GM23338 (cell line): ENCODE measurements around a stretch of chr16.

- PRO-cap = no peak
- RAMPAGE, long total RNA = no peak
Measured at GRCh38 chr16:2860844-2861700, 3.1 kb upstream of the PRSS22 start.

DNA sequence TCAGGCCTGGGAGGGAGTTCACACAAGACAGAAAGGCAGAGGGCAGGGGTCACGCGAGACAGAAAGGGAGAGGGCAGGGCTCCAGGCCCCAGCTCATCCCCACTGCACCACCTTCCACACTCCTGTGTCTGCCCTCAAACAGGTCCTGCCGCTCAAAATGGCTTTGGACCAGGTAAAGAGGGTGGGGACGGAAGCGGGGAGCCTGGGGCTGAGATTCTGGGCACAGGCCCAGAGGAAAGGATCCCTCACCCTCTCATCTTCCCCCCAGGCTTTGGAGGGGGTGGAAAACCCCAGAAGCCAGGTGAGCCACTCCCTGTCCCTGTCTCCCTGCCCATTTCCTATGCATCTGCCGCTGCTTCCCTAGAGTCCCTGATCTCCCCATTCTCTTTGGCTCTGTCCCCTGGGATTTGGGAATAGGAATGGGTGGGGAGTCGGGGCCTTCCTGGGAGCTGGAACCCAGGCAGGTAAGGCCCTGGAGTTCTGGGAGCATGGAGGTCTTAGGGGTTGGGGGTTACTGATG lies 12.5 kb upstream of the PKMYT1 start:
- PRO-cap = no peak
- RAMPAGE, long total RNA = no peak

DNA sequence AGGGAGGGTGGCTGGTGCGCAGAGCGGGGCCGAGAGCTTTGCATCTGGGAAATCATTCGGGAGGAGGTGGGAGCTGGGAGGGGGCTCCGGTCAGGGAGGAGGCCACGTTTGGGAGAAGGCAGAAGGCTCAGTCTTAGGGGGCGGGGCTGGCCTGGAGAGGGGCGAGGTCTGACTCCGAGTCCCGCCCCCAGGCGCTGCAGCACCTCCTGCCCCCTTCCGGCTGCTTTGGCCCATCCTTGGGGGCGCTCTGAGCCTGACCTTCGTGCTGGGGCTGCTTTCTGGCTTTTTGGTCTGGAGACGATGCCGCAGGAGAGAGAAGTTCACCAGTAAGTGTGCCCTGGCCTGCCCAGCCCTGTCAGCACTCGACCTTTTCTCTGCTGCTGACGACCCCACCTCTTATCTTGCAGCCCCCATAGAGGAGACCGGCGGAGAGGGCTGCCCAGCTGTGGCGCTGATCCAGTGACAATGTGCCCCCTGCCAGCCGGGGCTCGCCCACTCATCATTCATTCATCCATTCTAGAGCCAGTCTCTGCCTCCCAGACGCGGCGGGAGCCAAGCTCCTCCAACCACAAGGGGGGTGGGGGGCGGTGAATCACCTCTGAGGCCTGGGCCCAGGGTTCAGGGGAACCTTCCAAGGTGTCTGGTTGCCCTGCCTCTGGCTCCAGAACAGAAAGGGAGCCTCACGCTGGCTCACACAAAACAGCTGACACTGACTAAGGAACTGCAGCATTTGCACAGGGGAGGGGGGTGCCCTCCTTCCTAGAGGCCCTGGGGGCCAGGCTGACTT lies 1.4 kb downstream of the TNFRSF12A start:
- PRO-cap = bidirectional peak, plus-strand start at position 233 of the sequence, minus-strand start outside the sequence; bidirectional peak, plus-strand start at position 284 of the sequence, minus-strand start at position 288 of the sequence; bidirectional peak, plus-strand start at position 539 of the sequence, minus-strand start at position 469 of the sequence; bidirectional peak, plus-strand start at position 664 of the sequence, minus-strand start at position 657 of the sequence
- RAMPAGE, long total RNA = no peak

- PRO-cap = no peak
- RAMPAGE, long total RNA = no peak
Measured at GRCh38 chr16:3025797-3026586, 2.2 kb downstream of the THOC6 start.

DNA sequence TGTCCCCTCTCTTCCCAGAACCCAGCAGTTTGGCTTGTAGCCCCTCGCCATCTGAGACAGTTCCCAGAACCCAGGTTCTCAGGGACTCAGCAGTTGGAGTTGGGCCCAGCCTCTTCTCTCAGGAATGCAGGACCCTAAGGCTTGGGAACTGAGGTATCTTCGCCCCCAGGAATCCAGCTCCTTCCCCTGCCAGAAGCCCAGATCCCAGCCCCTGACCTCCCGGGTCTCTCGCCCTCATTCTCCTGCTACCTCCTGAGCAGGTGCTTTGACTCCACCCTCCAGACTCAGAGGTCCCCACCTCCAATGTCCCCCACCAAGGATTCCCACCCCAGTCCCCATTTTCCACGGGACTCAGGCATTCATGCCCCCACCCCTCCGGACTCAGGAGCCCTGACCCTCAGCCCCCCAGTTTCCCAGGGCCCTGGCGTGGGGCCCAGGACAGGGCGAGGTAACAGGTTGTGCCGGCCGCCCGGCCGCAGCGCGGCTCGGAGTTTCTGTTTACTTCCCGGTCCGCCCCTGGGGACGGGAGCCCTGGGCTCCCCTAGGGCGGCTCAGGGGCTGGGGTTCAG lies 839 bp downstream of the BICDL2 start:
- PRO-cap = no peak
- RAMPAGE, long total RNA = no peak

DNA sequence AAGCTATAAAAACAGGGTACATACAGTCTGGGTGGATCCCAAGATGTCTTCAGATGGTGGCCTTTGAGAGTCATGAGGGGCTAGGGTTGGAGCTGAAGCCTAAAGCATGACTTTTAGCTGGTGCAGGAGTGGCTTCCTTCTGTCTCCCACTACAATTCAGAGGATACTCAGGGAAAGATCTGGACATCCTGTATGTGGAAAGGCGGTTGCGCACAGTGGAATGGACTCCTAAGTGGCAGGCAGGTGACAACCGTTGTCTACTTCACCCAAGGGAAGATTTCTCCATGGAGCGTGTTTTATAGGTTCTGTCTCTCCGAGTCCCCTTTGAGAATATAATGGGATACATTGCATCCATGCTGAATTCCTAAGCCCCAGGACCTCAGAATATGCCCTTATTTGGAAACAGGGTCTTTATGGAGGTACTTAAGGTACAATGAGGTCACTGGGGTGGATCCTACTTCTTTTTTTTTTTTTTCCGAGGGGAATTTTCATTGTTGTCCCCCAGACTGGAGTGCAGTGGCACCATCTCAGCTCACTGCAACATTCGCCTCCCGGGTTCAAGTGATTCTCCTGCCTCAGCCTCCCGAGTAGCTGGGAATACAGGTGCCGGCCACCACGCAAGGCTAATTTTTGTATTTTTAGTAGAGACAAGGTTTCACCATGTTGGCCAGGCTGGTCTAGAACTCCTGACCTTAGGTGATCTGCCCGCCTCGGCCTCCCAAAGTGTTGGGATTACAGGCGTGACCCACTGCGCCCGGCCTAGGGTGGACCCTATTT lies 1.4 kb upstream of the IL32 start:
- PRO-cap = bidirectional peak, plus-strand start at position 491 of the sequence, minus-strand start at position 334 of the sequence
- RAMPAGE, long total RNA = no peak

GRCh38 chr16:3085913-3086366 lies 13.2 kb downstream of the ZSCAN10 start:
- PRO-cap = no peak
- RAMPAGE, long total RNA = no peak

DNA sequence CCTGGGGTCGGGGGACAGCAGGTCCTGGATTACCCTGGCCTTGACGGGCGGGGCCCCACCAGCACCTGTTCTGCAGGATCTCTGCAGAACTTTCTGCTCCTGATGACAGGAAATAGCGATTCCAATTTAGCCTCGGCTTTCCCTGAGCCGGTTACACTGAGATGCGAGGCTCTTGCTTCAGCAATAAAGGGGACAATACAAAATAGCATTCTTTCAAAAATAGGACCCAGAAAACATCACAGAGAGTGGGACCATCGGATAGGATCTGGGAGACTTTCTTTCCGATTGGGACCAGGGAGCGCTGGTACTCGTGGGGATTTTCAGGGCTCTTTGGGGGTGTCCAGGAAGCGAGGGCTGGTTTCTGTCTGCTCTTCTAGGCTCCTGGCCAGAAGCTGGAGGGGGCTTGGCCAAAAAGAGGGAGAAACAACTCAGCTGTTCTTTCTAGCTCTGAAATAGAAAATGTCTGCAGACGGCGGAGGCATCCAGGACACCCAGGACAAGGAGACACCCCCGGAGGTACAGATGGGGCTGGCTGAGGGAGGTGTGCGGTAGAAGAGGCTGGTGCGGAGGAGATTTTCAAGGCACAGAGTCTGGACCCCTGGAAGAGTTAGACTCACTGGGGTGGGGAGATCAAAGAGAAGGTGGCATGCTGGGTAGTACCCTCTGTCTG lies 721 bp downstream of the ZNF205 start:
- PRO-cap = no peak
- RAMPAGE, long total RNA = no peak

GRCh38 chr16:3119195-3119712 lies 6.9 kb downstream of the ZNF205 start:
- PRO-cap = no peak
- RAMPAGE, long total RNA = no peak

DNA sequence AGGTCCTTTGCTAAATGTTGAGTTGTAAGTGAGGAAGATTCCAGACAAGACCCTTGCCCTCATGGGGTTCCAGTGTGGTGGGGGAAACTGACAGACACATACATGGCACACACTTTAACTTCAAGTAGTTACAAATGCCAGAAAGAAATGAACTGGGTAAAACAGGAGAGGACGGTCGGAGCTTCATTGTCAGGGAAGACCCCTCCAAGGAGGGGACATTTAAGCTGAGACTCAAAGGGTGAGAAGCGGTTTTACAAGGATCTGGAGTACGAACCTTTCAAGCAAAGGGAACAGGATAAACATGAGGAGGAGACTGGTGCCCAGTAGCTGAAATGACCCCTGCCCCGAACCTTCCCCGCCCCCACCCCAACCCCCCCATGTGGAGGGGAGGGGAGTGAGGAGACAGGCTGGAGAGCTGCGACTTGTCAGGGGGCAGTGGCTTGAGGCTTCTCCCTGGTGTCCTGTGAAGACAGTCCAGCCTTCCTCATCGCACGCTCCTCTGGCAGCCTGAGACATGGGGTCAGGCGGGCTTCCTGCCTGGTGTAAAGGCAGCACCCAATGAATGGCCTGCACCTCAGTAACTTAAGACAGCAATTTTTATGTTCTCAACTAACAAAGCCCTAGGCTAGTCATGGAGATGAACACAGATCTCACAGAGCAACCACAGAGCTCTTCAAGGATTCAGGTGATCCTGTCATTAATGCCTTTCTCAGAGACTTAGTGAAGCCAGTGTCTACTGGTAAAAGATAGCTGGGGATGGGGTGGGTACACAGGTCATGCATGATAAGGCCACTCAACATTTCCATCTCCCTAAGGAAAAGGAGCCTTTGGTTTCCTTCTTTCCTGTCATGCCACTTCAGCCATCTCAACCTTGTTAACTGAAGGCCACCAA lies 9.2 kb upstream of the ZNF213 start:
- PRO-cap = no peak
- RAMPAGE, long total RNA = no peak

DNA sequence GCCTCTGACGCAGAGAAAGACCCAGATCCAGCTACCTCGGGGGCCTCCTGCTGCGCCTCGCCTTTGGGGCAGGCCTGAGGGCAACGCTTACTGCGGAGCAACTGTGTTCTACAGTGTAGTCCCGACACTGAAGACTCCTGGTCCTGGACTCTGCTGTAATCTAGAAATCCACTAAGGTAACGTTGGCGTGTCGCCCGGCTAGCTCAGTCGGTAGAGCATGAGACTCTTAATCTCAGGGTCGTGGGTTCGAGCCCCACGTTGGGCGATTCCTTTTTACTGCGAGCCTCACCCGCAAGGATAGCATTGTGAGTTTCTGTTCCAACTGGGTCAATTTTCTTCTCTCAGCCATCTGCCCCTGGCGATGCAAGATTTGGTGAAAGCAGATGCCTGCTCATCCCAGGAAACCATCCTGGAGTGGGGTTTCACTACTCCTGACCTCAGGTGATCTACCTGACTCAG lies 40.7 kb downstream of the ZNF213 start:
- PRO-cap = bidirectional peak, plus-strand start at position 185 of the sequence, minus-strand start at position 103 of the sequence
- RAMPAGE, long total RNA = no peak

GRCh38 chr16:3308446-3309200 lies 3.3 kb downstream of the ZNF75A start:
- PRO-cap = no peak
- RAMPAGE, long total RNA = no peak

DNA sequence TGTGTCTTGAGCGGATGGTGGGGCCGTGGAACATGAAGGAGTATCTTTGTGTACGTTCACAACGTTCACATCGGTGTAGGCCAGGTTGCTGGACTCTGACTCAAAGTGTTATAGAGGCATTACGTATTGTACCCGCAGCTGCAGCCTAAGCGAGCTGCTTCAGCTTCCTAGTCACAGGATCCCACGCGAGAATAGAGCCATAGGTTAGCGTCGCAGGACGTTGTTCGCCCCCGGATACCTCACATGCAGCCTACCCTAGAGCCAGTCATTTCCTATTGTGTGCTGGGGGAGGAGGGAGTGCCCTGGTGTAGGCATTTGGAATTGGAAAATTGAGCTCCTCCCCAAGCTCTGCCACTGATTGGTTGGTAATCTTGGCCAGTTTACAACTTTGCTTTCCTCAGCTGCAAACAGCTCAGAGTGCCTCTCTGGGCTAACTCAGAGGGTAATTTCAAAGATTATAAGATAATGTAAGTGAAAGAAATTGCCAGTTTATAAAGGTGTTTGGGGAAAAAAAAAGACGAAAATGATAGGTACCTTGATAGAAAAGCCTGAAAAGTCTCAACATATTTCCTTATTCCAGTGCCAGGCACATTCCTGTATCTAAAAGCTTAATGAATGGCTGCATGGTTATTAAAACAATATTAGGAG lies 588 bp downstream of the NAA60 start:
- PRO-cap = bidirectional peak, plus-strand start at position 268 of the sequence, minus-strand start at position 279 of the sequence
- RAMPAGE, long total RNA = no peak

DNA sequence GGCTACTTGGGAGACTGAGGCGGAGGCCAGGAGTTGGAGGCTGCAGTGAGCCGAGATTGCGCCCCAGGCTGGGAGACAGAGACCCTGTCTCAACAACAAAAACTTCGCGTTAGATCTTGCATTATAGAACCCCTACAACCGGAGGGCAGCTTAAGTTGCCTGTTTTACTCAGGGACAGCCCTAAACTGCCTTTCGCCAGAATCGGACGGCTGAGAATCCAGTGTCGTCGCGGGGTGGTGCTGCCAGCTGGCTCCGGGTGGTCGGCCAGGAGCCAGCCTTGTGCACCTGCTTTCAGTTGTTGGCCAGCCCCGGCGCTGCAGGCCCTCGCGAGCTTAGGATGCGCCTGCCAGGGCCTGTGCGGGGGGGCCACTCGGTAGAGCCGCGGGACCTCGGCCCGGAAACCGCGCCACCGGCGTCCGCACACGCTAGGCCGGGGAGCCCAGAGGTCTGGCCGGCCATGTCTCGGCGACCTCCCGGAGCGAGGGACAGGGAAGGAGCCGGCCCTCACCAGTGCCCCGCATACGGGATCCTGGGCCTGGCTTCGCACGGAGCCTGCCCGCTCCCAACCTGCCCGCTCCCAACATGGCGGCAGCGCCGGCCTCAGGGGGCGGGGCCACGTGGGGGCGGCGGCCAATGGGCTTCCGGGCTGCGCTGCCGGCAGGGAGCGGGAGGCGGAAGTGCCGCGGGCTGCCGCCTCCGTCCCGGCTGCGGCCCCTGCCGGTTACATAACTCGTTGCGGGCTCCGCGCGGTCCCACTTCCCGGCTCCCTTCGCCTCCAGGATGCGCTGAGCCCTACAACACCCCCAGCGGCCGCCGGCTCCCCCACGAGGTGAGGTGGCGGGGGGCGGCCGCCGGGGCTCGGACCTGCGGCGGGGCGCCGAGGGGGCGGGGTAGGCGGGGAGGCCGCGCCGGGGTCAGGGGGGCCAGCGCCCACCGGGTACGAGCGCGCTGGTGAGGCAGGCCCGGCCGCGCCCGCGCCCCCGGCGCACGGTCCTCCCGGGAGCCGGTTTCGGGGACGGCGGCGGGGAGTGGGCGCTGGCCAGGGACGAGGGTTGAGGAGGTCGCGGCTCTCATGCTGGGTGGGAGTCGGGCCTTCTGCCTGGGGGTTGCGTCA lies 14.2 kb downstream of the NAA60 start:
- PRO-cap = bidirectional peak, plus-strand start at position 294 of the sequence, minus-strand start at position 316 of the sequence; bidirectional peak, plus-strand start at position 726 of the sequence, minus-strand start at position 584 of the sequence
- RAMPAGE, long total RNA = no peak

DNA sequence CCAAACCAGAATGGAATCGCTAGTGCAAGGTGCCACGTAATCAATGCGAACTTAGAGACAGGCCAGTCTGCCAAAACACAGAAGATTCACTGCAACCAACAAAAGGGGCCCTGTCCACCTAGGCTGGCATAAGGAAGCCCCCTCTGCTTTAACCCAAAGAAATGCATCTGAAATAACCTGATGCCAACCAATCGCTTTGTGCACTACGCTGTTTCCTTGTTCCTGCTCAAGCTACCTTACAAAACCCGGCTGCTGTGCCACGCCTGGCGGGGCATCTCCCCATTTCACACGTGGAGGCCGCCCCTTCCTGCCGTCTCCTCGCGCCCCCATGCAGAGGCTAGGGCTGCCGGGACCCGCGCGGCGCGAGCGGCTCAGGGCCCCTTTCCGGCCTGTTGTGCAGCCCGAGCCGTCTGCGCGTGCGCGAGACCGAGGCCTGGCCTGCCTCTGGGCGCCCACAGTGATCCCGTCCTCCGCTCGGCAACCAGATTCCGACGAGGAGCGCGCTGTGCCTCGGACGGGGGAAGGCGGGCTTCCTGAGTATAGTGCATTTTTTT lies 907 bp upstream of the CLUAP1 start:
- PRO-cap = unidirectional peak, minus-strand start at position 327 of the sequence
- RAMPAGE, long total RNA = no peak

DNA sequence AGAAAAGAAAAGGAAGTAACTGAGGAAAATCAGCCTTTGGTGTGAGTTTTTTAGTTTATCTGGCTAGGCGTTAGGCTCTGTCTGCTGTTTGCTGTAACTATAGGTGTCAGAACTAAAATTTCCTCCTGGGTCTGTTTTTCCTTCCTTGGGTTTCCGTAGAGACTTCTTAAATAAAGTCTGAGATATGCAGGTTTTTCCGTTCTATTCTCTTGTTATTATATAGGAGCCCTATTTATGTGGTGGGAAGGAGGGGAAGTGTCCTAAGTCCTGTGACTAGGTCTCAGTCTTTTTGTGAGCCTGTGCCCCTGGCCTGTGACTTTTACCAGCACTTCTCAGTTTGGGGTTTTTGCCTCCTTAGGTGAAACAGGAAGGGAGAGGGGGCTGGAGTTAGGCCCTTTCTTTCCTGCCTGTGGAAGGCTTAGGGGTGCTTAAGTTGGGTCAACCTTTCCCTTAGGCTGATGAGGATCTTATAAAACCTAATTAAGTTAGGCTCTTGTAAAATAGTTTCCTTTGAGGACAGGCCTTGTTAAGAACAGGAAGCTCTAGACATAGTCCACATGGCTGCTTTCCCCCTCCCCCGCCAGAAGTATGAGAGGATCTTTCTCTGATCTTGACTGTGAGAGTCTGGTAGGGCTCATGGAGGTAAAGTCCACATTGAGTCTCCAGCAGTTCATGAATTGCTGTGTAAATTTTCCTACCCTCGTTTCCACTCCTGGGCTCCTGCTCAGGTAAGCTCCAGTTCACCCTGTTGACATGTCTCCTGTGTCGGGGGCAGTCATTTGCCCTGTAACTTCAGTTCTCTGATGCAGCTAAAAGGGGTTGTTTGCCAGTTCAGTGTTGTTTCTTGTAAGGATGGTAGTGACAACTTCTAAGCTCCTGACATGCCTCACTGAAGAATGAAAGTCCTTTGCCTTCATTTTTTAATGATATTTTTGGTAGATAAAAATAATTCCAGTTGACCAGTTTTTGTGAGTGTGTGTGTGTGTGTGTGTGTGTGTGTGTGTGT lies 17.1 kb upstream of the DNASE1 start:
- PRO-cap = bidirectional peak, plus-strand start at position 617 of the sequence, minus-strand start at position 590 of the sequence; bidirectional peak, plus-strand start at position 826 of the sequence, minus-strand start at position 788 of the sequence
- RAMPAGE, long total RNA = no peak

DNA sequence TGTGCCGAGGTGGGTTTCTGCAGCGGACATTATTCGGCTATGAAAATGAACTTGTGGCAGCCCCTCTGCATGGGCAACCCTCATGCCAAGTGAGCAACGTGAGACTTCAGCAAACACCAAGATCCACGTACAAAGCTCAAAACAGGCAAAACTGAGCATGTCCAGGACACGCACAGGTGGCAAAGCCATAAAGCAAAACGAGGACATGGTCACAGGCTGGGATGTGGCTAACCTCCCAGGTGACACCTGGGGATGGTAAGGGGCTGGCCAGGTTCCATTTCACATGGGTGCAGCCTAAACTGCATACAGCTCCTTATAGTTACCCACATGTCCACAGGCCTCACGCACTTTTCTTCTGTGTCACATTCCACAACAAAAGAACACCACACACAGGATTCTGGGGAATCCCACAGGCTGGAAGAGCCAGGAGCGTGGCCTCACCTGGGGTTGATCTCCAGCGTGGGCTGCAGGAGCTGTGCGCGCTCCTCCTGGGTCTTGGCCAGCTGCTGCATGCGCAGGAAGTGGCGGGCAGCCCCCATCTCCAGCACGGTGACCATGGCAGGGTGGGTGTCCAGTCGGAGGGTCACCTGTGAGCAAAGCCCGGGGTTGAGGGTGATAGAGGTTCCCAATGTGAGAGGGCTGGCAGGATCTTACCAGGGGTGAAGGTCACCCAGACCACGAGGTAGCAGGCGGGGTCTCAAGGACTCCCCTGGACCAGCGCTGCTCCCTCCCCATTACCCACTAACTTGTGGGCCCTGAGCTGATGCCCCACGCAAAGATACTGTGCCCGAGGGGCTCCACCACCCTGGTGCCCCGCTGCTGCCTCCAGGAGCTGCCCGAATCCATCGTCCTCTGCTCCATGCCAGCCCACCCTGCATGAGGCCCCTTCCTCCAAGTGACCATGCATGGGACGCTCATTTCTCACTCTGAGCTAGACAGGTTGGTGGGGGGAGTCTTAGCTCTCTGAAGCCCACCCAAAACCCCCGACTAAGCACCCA lies 7.4 kb downstream of the DNASE1 start:
- PRO-cap = no peak
- RAMPAGE, long total RNA = no peak

GRCh38 chr16:3696853-3697179 lies 20.5 kb downstream of the TRAP1 start:
- PRO-cap = no peak
- RAMPAGE, long total RNA = no peak

- PRO-cap = no peak
- RAMPAGE, long total RNA = no peak
Measured at GRCh38 chr16:3727923-3728462, 10.7 kb upstream of the TRAP1 start.

DNA sequence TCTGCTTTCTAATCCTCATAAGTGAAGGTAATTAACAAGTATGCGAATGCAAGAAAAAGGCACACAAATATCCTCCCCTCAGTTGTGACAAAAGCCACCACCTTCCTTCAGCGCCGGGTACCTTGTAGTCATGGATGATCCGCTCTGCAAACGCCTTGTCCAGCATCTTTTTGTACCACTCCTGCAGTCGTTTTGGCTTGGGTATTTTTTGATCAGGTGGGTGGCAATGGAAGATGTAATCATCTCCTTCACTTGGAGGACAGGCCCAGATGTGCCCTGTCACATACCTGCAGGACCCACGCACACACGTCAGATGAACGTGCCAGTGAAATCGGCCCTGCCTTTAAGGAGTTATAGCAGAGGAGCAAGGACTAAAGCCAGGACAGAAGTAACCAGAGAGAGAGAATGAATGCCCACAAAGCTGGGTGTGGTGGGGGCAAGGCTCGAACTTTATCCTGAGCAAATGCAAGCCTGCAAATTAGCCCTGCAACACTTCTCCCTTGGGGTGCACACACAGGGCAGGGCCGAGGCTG lies 19.3 kb upstream of the TRAP1 start:
- PRO-cap = no peak
- RAMPAGE, long total RNA = no peak